ENCODE measurements around a stretch of chr11.

GRCh38 chr11:68257593-68258737 lies 13.8 kb downstream of the C11orf24 start:
- RRBS, result 42% methylated on average over 5 of the region's 34 CpGs

GRCh38 chr11:68261983-68262671 lies 9.6 kb downstream of the C11orf24 start:
- RRBS, result no CpG with 5 or more reads among the region's 25 CpGs

DNA sequence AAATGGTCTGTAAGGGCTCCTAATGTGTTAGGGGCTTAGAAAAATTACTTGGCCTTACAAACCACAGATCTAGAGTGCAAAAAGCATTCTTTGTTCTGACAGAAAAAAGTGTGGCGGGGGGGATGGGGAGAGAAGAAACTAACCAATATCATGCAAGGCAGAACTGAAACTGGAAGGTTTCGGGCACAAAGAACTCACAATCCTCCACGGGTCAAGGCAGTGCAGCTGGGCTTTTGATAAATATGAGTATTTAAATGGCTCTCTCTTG lies 5.3 kb downstream of the C11orf24 start:
- RRBS, result no CpG with 5 or more reads among the region's 3 CpGs

GRCh38 chr11:68321726-68322121 lies 9.3 kb downstream of the LRP5 start:
- RRBS, result no CpG with 5 or more reads among the region's 7 CpGs

- RRBS, result no CpG with 5 or more reads among the region's 42 CpGs
These were observed 35.4 kb downstream of the LRP5 start for GRCh38 chr11:68347628-68348378.

DNA sequence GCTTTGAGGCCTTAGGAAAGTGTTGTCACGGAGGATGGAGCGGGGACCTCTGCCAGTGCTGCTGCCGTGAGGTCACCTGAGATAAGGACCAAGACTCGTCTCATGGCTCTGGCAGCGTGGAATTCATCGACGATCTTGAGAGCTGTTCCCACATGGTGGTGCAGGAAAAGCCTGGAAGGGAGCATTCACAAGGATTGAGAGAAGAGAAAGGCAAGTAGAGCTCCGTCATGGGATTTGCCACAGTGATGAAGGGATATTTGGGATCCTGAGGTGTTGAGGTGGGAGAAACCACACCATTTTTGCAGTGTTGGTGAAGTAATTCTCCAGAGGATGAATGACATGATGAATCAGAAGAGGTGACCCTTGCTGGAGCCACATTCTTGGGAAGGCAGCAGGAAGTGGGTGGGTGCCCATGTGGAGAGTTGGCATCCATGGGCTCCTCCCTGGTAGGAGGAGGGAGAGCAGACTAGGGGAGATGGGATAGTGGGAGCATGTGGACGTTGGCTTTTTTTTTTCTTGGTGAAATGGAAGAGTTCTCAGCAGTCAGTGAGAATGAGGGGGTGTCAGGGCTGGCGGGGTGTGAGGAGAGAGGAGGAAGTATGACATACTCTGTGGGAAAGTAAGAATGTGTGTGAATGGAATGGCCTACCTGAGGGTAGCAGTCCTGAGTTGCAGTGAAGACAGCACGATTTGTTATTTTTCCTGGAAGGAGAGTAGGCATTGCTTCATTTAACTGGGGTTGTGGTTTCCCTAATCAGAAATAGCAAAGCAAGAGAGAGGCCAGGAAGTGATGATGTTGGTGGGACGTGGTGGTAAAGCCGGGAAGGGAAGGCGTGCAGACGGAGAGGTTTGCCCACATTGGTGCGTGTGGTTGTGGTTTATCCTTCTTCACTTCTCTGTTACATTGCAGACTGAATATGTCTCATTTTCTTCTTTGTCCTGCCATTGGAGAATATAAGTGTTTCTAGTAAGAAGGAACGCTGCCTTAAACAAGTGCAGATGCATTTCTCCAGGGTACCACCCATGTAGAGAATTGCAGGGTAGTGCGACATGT lies 11.2 kb downstream of the PPP6R3 start:
- RRBS, result no CpG with 5 or more reads among the region's 18 CpGs

DNA sequence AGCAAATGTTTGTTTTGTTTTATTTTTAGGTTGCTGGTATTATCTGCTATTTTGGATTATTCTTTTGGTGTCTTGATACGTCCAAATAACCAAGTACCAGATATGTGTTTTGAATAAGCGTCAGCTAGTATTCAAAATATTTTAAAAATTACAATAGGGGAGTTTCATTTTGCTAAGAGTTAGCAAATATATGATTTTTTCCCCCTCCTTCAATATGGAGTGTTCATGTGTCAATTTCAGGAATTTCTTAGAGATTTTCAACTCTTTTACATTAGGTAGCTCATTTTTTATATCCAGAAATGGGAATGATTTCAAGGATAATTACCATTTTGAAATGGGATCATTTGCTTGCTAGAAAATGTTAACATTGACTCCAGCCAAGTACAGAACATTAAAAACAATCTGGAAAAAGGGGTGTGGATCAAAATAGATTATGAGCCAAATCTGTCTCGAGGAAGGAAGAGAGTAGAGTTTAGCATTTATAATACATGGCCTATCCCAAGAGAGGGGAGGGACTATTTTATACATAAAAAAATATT lies 20.1 kb downstream of the PPP6R3 start:
- RRBS, result no CpG with 5 or more reads among the region's 3 CpGs

GRCh38 chr11:68590578-68590921 lies 93.8 kb upstream of the GAL start:
- RRBS, result no CpG with 5 or more reads among the region's 4 CpGs

DNA sequence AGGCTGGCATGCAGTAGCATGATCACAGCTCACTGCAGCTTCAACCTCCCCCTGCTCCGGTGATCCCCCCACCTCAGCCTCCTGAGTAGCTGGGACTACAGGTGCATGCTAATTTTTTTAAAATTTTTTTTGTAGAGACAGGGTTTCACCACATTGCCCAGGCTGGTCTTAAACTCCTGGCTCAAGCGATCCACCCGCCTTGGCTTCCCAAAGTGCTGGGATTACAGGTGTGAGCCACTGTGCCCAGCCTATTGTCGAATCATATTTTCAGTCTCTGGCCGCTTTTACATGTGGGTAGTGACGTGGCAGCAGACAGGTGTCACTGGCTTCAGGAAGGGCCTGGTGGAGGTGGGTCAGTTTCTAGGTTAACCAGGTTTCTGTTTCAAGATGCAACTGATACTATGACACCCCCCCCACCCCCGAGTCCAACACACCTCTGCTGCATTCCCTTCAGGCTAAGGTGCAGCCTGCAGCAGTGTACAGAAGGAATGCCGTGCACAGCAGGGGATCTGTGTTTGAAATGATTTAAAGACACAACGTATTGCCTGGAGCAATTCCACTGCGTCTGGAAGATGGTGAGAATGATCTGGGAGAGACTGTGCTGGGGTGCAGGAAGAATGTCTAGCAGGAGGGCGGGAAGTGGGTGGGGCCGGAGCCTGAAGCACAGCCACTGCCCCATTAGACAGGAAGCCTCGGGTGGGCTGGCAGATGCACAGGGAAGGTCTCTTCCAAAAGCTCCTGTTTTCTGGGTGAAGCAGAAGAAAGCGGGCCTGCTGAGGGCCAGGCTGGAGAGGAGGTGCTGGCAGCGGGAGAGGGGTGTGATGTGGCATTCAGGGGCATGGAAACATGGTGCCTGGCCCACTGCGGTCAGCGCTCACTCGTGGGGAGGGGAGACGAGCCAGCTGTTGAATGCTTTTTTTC lies 11.8 kb upstream of the TESMIN start:
- RRBS, result no CpG with 5 or more reads among the region's 19 CpGs

GRCh38 chr11:68770749-68771520 lies 19.6 kb upstream of the TESMIN start:
- RRBS, result no CpG with 5 or more reads among the region's 18 CpGs

- RRBS, result no CpG with 5 or more reads among the region's 23 CpGs
These were observed 13.5 kb downstream of the CPT1A start for GRCh38 chr11:68827908-68829019.

DNA sequence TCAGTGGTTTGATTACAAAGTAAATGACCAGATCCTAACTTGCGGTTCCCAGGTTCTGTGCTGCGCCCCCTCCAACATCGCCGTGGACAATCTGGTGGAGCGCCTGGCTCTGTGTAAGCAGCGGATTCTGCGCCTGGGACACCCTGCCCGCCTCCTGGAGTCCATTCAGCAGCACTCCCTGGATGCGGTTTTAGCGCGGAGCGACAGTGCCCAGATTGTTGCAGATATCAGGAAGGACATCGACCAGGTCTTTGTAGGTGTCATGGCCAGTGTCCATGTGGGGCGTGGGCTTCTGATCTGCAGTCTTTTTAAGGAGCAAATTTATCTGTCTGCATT lies 11.0 kb downstream of the IGHMBP2 start:
- RRBS, result no CpG with 5 or more reads among the region's 14 CpGs

GRCh38 chr11:68941730-68942469 lies 38.2 kb downstream of the IGHMBP2 start:
- RRBS, result 100% methylated on average over 1 of the region's 24 CpGs

- RRBS, result no CpG with 5 or more reads among the region's 6 CpGs
These were observed 304 bp downstream of the MRGPRF start for GRCh38 chr11:69012829-69013054.

GRCh38 chr11:69075104-69075969 lies 26.6 kb downstream of the TPCN2 start:
- RRBS, result no CpG with 5 or more reads among the region's 20 CpGs

GRCh38 chr11:69108428-69108627 lies 47.4 kb upstream of the SMIM38 start:
- RRBS, result no CpG with 5 or more reads among the region's 2 CpGs

DNA sequence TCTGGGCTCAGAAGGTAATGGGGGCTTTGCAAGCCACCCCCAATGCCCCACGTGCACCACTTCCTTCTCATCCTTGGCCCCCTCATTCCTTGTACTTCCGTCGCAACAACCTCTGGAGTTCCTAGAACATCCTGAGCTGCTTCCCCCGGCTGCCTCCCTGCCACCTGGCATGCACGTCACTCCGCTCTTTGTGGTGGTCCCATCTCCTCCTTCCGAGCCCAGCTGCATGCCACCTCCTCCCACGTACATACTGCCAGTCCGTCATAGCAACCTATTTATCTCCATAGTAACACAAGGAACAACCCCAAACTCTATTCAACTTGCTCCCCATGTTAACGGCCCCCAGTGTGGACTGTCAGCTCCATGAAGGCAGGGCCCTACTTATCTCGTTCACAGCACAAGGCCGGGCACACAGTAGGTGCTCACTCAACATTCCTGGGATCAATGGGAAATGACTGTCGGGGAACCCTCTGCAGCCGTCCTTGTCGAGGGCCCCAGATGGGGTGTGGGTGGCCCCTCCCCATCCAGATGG lies 4.0 kb downstream of the MYEOV start:
- RRBS, result no CpG with 5 or more reads among the region's 15 CpGs

GRCh38 chr11:69298989-69299519 lies 5.1 kb downstream of the MYEOV start:
- RRBS, result no CpG with 5 or more reads among the region's 11 CpGs

DNA sequence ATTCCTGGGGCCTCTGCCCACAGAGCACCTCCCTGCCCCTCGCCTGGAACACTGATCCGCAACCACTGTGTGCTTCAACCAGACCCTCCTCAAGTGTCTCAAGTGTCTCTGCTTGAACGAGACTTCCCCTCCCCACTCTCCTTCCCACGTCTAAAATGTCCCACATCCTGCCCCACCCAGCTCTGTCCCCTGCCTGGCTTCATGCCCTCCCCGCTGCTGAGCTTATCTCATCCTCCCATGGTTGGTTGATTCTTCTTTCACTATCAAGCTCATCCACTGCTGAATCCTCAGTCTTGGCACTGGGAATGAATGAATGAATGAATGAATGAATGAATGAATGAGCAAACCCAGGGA lies 115.9 kb downstream of the MYEOV start:
- RRBS, result no CpG with 5 or more reads among the region's 5 CpGs

GRCh38 chr11:69420407-69420917 lies 126.5 kb downstream of the MYEOV start:
- RRBS, result no CpG with 5 or more reads among the region's 14 CpGs